HT-29 (cell line): ENCODE data around the genes FAM9C, ASB11 and CLTRN.

- RAMPAGE, long total RNA, result no peak
Observed at GRCh38 chrX:10769986-10770286, 149.6 kb upstream of the MID1 start.

DNA sequence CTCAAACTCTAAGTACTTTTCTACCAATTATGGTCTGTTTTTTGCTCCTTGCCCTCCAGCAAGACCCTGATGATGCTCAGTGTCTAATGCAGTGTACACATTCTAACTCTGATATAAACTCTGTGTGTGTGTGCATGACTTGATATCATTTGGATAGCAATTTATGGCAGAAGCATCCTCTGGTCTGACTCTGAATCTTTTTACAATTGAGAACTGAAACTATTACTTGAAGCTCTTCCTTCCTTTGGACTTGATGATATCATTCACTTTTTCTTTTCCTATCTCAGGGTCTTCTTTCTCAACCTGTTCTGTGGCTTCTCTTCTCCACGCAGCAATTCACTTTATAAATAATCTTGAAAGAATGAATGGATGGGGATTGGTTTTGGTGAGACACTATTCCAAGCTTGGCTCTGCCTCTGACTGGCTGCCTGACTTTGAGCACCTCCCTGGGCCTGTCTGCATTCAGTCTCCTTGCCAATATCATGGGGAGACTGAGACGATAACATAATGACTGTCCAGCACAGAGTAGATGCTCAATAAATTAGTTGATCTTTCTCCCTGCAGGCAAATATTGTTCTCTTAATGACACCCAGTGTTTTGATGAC, 89.2 kb upstream of the AMELX start:
- RAMPAGE, long total RNA, result no peak

GRCh38 chrX:11340981-11341847, 48.0 kb downstream of the AMELX start:
- RAMPAGE, long total RNA, result no peak

GRCh38 chrX:11426731-11427233, 133.6 kb downstream of the AMELX start:
- RAMPAGE, long total RNA, result no peak

DNA sequence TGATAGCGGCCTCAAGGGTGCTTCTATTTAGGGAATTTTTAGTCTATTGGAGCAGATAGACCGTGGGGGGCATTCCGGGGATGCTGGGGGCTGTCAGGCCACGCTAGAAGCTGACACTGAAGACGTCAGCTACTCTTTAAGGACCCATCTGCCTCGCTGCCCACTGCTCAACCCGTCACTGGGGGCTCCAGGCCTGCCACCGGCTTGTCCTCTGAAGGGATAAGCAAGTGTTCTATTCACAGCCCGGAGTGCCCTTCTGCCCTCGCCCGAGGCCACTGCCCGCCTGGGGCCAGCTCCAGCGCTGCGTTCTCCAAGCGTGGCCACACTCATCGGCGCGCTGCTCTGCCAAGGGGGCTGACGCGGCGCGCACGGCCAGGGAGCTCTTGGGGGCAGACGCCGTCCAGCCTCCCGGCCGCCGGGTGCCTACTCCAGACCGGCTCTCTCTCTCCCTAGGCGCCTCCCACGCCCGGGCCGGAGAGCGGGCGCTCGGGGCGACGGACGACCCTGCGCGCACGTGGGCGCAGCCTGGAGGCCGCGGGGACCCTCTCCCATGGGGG, 556 bp upstream of the MSL3 start:
- RAMPAGE, long total RNA, result no peak

- RAMPAGE, long total RNA, result no peak
Observed at GRCh38 chrX:12977737-12978600, 3.1 kb downstream of the TMSB4X start.

DNA sequence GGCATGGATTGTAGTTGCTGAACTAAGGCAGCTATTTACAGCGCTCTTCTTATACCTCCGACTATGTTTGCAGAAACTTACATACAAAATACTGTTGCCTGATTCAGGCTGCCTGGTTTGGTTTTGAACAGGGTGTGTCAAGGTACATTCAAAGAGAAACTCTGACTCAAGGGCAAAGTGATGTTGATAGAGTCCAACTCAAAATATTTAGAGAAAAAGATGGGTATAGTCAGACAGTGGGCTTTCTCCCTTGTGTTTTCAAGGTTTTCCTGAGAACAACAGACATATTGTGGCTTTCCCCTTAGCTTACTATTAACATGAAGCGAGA, 31.0 kb downstream of the FAM9C start:
- RAMPAGE, long total RNA, result no peak

DNA sequence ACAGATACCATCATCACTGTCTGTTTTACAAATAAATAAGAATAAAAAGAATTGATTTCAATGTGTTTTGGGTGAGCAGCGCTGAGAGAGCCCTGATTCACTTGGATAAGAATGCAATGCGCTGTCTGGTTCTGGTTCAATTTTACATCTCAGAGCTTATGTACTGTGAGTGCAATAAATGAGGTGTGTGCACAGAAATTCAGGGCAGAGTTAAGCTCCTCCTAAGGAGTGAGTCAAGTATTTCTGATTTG, 11.3 kb downstream of the FAM9C start:
- RAMPAGE, long total RNA, result no peak

GRCh38 chrX:13044376-13044925, at the start of gene FAM9C:
TSS of gene FAM9C (minus strand) at chrX:13044620.
- RAMPAGE, long total RNA, result no peak

GRCh38 chrX:13124930-13125409, 80.5 kb upstream of the FAM9C start:
- RAMPAGE, long total RNA, result no peak

DNA sequence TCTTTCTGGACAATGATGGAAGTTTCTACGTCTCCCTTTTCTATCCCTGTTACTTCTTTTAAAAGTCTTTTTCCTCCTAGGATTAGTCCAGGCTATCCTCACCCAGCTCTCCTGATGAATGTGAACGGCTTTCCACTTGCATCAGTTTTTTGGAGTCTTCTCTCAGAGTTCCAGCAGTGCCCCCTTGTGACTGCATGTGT, 7.0 kb upstream of the TCEANC start:
- RAMPAGE, long total RNA, result no peak

- RAMPAGE, long total RNA, result no peak
Observed at GRCh38 chrX:13652299-13652711, 636 bp upstream of the TCEANC start.

- RAMPAGE, long total RNA, result no peak
Observed at GRCh38 chrX:13693113-13693693, 4.3 kb downstream of the RAB9A start.

DNA sequence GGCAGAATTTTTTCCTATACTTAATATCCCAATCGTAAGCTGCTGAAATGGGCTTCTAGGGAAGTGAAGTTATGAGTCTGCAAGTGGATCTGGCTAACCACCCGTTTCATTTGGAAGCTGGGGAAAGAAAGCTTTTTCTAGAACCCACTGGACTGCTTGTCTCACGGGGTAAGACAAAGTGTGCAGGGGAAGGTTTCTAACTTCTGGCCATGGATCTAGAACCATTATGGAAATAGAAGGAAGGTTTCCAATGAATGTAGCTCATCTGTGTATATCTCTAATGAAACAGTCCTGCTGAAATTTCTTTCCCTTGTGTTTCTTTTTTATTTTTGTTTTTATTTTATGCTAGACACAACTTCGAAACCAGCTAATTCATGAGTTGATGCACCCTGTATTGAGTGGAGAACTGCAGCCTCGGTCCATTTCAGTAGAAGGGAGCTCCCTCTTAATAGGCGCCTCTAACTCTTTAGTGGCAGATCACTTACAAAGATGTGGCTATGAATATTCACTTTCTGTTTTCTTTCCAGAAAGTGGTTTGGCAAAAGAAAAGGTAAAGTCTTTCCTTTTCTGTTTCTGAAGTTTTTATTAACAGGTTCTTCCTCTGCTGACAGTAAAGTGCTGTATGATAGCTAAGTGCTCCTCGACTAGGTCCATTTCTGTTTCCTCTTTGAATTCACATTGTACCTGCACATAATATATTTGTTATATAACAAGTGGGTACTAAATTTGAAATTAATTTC, 1.8 kb downstream of the OFD1 start:
- RAMPAGE, long total RNA, result no peak

DNA sequence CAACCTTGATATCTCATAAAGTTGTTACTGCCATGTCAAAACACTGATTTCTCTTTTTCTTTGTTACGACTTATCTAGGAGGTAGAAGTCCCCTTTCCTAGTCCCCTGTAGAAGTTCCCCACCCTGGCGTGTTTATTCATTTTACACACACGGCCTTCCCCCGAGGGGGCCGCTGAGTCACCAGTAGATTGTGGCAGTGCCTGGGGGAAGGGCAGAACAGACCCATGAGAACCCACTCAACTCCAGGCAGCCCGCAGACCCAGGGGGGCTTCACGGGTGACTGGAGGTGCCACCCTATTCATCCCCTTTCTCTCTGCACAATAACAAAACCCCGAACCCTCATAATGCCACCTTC, 20.3 kb upstream of the GPM6B start:
- RAMPAGE, long total RNA, result no peak

DNA sequence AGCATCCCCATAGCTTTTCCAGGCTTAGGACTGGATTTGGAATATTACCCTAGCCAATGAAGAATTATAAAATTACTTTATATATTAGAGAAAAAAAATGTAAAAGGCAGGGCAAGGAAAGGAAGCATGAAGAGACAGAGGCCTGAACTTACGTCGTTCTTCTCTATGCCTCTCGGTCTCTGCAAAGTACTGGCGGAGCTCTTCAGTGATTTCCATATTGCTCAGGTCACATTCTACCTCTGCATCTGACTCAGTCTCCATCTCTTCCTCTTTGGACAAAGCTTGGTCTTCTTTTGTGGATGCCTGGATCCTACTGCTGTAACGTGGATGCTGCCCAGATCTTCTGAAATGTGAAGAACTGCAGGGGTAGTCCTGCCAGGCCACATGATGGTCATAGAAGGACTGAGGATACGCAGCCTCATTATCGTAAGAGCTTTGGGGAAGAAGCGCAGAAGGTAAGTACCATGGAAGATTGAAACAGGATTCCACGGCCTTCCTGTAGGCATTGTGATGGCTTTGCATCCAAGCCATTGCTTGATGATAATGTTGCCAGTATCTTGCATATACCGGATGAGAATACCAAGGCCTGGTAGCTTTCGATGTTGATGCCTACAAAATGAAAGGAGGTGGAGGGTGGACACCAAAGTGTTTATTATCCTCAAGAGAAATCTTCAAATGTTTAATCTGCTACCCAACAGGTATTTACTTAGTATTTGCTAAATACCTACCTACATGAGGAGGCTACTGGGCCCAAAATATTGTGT, 9.6 kb downstream of the GEMIN8 start:
- RAMPAGE, long total RNA, result no peak

- RAMPAGE, long total RNA, result no peak
Observed at GRCh38 chrX:15315426-15315901, at the start of gene ASB11. TSS of gene ASB11 (minus strand) at chrX:15315640.

GRCh38 chrX:15664690-15665180, at the start of gene CLTRN:
TSS of gene CLTRN (minus strand) at chrX:15664805.
- RAMPAGE, long total RNA, result no peak

DNA sequence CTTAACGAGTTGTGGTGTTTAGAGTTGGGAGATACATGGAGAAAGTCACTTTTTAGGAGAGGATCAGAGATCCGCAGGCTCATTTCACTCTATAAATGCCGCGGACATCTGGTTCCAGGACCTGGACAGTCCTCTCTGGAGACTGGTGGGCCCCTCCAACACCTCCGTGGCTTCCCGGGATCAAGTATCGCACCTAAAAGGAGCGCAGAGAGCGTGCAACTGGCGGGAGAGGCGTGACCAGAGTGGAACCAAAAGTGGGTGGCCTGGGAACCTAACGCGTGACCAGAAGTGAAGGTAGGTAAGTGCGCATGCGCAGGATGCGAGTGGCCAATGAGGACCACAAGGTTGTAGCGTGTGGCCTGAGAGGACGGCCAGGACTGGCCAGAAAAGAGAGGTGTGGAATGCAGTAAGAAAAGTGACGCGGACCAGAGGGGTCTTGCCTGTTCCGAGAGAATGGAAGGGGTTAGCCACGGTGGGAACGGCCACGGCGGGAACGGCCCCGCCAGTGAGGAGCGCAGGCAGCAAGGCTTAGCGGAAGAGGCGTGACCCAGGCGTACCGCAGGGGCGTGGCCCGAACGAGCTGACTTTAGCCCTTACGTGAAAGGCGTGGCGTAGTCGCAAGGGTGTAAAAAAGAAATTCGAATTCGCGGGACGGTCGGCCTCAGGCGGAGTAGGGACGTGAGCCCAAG, 10.1 kb upstream of the CLTRN start:
- RAMPAGE, long total RNA, result no peak

GRCh38 chrX:15675252-15675875, 10.8 kb upstream of the CLTRN start:
- RAMPAGE, long total RNA, result no peak